M059J (cell line): Measurements from ENCODE around the genes RFPL2 and RTCB.

GRCh38 chr22:31946067-31946787, 1.9 kb downstream of the YWHAH start:
- RAMPAGE, long total RNA, result no peak

DNA sequence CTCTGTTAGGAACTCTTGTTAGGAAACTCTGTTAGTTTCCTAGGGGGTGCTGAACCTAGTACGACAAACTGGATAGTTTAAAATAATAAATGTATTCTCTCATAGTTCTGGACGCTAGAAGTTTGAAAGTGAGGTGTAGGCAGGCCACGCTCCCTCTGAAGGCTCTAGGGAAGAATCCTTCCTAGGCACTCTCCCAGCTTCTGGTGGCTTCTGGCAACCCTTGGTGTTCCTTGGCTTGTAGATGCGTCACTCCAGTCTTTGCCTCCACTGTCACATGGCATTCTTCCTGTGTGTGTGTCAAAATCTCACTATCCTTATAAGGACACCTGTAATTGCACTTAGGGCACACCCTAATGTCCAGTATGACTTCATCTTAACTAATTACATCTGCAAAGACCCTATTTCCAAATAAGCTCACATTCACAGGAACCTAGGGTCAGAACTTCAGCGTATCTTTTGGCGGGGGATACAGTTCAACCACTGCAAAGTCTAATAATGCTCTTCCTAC, 10.2 kb downstream of the YWHAH start:
- RAMPAGE, long total RNA, result no peak

DNA sequence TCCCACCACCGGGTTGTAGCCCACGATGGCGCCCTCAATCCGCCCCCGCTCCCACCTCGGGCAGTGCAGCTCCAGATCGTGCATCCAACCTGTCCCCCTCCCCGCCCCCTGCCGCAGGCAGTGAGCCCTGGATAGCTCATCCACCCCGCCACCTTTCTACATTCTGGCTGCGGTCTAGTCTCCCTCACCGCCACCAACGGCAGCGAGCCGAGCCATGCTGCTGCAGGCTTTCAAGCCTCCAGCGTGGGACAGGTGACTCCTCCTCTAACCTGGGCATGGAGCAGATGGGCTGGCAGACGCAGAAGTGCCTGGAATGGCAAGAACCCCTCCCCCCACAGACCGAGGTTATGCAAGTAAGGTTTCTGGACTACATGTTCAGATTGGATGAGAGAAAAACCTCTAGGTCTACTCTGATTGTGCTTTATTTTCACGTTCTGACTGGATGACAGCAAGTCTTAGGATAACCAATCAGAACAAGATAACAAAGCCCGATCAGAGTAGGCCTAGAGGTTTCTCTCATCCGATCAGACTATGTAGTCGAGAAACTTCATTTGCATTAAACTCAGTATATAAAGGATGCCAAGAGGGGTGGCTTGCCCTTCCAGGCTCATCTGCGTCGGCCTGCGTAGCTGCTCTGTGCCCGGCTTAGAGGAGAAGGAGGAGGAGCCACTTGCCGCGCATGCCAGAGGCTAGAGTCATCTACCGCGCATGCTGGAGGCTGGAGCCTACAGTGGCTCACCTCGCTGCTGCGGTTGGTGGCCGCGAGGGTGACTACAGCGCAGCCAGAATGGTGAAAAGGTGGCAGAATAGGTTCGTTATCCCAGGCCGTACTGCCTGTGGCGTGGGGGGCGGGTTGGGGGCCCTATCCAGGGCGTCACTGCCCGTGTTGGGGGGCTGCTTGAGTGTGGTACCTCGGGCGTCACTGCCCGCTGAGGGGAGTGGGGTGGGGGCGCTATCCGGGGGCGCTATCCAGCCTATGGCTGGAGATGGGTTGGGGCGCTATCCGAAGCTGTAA, at the start of gene RFPL2:
Gene RFPL2, minus strand, starts transcription at position 636 of the 1,015 bp plus-strand sequence.
- RAMPAGE, long total RNA, result no peak

DNA sequence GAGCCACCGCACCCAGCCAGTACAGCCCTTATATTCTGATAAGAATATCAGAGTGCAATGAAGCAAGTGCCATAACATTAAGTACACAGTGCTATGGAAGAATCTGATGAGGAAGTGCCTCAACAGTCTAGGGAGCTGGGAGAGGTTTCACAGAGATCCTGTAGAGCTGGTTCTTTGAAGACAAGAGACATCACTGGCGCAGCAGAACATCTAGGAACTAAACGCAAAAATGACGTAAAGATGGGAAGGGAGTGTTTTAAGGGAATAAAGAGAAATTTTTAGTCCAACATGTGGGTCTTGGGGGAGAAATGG, 2.0 kb downstream of the RTCB start:
- RAMPAGE, long total RNA, result no peak

DNA sequence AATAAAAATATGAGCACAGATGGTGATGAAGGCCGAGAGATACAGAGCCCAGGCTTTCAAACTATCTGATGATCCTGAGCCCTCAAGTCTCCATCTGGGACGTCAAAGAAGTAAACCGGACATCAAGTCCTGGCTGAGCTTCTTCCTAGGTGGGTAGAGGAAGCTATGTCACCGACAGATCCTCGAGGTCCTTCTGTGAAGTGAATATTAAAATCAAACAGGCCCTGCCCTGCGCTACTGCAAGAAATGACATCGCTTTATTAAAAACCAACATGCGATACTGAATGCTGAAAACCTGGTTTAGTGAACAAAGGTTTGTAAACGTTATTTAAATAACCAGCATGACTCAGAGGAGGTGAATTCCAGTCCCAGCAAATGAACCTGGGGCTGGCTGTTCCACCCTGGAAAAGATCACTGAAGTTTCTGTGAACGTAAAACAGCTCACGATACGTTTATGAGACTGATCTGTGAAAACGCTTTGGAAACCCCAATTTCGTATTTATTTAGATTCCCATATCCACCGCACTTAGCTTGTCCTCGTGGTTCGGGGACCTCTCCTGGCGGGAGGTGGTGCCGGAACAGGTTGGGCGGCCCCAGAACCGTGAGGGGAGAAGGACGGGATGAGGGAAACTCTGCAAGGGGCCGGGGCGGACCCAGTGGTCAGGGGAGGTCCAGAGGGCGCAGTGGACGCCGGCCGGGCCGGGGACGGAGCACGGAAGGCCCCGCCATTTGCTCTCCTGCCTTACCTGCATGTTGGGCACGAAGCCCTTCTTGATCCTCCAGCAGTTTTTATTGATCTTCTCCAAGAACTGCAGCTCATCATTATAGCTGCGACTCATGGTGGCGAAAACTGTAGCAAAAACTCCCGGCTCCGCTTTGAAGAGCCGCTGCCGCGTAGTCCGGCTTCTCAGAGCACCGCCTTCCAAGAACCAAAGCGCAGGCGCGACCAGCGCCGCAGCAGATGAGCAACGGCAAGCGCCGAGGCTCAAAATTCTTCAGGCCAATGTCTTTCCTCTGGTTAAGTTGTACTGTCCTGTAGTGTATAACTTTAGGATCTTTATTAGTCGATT, at the start of gene RTCB:
Gene RTCB, minus strand, starts transcription at position 930 of the 1,070 bp plus-strand sequence.
- RAMPAGE, long total RNA, result start-site peak on the minus strand centred at position 913 of the sequence, 38 bp wide, 47 and 46 reads in 2 replicates

DNA sequence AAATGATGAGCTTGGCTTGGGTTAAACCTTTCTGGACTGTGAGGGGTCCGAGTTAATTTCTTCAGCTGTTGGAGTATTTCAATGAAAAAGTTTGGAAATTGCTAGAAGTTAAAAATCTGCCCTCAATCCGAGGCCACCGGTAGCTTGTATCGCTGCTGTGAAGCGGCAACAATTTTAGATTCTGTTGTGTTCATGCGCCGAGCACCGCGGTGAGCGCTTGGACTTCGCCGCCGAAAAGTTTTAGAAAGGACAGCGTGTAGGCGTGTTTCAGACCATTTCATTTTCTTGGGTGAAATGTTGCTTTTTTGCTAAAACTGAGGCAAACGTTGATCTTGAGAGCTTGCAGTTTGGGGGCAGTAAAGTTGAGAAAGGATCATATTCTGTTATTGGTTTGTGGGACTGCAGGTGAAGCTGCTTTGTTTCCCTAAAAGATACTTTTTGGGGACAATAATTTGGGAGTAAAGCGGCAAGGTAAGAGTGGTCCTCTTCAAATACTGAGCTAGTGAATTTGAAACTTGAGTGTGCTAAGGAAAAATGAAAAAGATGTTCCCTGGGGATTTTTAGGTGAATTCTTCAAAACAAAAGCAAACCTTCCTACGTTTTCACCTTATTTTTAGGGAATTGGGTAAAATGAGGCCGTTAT, 997 bp downstream of the FBXO7 start:
- RAMPAGE, long total RNA, result no peak

- RAMPAGE, long total RNA, result no peak
Measured at GRCh38 chr22:32529908-32530746, 55.5 kb downstream of the FBXO7 start.

DNA sequence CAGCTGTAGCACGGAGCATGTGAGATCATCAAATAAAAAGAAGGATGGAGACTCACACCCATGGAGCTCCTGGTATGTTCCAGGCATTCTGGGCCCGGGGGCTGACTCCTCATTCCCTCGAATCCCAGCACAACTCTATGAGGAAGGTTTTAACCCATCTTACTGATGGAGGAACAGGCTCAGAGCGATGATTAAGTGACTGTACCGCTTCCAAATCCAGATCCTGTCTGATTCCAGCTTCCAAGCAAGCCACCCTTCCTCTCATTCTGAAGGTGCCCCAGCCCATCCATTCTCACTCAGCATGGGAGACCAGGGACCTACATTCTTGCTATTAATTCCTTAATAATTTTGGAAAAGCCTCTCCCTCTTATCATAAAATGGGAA, 60.3 kb downstream of the FBXO7 start:
- RAMPAGE, long total RNA, result no peak

- RAMPAGE, long total RNA, result no peak
Measured at GRCh38 chr22:32542485-32543536, 68.2 kb downstream of the FBXO7 start.

DNA sequence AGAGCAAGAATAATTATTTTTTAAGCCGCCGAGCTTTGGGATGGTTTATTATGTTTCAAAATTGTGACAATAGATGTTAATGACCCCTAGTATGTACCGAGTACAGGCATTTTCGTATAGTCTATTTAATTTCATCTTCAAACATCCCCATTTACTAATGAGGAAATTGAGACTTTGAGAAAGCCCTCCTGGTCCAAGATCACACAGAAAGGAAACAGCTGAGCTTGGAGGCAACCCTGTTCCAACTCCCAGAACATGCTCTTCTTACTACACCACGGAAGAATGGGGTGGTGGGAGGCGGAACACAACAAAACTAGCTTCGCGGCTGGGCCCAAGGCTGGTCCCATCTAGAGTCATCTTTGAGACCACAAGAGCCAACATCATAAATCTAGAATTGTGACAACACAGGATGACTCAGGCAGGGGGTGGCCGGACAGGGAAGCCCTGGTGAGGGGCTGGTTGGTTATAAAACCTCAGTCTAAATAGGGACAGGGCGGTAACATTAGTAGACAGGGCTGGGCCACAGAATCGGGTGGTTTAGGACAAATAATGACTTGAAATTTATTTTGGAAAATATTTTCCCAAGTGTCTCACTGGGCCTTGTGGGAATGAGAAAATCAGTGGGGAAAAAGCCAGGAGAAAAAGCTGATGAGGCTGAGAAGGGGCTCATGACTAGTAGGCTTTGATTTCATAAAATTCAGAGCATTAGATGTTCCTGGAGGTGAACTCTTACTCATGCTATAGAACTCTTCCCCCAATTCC, 152.0 kb upstream of the TIMP3 start:
- RAMPAGE, long total RNA, result no peak

GRCh38 chr22:32788820-32789521, 12.5 kb upstream of the TIMP3 start:
- RAMPAGE, long total RNA, result no peak

DNA sequence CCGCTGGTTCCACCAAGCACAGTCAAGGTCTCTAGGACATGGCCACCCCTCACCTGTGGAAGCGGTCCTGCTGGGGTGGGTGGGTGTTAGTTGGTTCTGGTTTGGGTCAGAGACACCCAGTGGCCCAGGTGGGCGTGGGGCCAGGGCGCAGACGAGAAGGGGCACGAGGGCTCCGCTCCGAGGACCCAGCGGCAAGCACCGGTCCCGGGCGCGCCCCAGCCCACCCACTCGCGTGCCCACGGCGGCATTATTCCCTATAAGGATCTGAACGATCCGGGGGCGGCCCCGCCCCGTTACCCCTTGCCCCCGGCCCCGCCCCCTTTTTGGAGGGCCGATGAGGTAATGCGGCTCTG, 267 bp upstream of the TIMP3 start:
- RAMPAGE, long total RNA, result no peak

GRCh38 chr22:32808565-32809070, 7.1 kb downstream of the TIMP3 start:
- RAMPAGE, long total RNA, result no peak

- RAMPAGE, long total RNA, result no peak
Measured at GRCh38 chr22:32811958-32812941, 10.7 kb downstream of the TIMP3 start.

GRCh38 chr22:32815448-32816216, 14.1 kb downstream of the TIMP3 start:
- RAMPAGE, long total RNA, result no peak

DNA sequence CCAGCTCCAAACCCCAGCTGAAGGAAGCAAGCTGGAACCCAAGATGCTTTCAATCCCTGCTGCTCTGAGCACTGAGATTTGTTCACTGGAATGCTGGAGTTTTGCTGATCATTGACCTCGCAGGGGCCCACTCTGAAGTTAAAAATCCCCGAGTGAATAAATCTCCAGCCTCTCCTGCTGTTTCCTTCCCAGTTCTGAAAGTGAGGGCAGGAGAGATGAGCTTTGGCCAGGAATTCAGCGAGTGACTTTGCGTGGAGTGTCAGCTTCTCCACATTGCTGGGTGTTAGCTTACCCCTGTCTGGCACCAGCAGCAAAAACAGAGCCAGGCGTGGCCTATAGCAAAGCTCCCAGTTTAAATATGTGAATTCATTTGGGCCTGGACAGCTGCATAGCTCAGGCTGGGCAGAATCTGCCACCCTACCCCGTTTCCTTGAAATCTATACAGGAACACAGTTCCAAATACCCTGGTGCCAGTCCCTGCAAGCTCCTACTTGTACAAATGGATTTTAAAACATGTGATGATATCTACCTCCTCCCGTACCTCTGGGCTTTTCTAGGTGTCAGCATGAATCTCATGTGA, 25.5 kb downstream of the TIMP3 start:
- RAMPAGE, long total RNA, result no peak

DNA sequence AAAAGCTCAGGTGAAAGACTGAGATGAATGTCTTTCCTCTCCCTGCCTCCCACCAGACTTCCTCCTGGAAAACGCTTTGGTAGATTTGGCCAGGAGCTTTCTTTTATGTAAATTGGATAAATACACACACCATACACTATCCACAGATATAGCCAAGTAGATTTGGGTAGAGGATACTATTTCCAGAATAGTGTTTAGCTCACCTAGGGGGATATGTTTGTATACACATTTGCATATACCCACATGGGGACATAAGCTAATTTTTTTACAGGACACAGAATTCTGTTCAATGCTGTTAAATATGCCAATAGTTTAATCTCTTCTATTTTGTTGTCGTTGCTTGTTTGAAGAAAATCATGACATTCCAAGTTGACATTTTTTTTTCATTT, 58.6 kb downstream of the TIMP3 start:
- RAMPAGE, long total RNA, result no peak

DNA sequence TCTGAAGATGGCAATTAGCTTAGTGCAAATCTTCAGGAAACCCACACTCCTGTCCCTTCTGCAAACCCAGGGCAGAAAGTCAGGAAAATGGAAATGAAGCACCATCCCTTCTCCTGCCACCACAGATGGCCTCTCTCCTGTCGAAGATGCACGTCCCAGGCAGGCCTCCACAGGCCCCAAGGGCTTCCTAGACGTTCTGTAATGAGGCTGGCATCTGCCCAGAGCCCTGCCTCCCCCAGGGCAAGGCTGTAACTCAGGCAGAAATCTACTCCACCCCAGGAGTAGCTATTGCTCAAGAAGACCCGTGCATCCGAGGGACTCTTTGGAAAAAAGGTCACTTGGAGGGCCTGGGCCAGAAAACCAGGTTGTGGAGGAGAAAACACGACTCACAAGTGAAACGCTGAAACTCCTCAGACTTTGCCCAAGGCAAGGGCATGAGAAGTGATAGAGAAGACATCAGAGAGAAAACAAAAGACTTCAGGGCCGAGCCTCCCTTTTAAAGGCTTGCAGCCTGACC, 66.4 kb downstream of the SYN3 start:
- RAMPAGE, long total RNA, result no peak

DNA sequence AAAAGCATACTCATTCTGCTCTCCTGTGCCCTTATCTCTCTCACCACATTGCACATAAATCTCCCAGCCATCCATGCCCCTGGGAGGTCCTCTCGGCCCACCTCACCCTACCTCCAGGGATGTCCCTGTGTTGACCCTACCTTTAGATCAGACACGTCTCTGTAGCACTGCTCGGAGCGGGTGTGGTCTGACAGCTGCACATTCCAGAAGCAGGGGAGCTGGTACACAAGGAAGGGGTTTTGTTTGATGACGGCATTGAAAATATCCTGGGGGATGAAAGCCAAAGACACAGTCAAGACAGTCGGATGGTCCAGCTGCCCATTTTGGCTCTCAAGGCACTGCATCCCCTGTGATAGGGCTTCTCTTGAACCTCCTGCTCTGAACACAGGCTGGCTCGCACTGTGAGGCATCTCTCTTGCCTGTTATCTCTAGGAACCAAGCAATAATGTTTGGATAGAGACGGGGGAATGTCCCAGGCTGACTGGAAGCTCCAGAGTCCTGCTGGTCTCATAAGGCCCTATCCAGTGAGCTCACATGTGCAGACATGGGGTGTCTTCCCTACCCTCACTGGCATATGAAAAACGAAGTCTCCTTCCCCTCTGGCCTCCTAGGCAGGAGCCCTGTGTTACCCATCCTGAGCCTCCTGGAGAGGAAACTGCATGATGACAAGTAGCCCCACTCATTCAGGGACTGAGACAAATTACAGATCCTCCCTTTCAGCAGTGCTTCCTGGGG, 323.8 kb upstream of the SYN3 start:
- RAMPAGE, long total RNA, result no peak

GRCh38 chr22:33490816-33491469, 429.3 kb downstream of the LARGE1 start:
- RAMPAGE, long total RNA, result no peak